Spleen (tissue), 7 donors: ENCODE results near the gene MAS1.

DNA sequence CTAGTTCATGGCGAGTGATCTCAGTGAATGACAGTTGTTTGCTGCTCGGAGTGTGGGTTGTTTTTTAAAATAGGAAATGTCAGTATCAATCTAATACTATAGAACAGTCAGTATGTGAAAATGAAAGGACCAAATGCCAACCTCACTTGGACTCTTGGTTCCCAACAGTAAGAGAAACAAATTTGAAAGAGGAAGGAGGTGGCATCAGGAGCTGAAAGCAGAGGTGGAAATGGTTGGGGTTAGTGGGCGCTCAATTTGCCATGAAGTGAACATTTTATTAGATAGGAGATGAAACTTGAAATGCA lies 1.6 kb upstream of the PNLDC1 start:
- PRO-cap, 4 experiments, result peak in 1 of 4 experiments; most common plus-strand start position 189 of the sequence (in 1)
- RAMPAGE, long total RNA, 4 experiments, result no peak in any of the 4 experiments

GRCh38 chr6:159807353-159807673 lies 7.2 kb downstream of the PNLDC1 start:
- PRO-cap, 4 experiments, result no peak in any of the 4 experiments
- RAMPAGE, long total RNA, 4 experiments, result no peak in any of the 4 experiments

DNA sequence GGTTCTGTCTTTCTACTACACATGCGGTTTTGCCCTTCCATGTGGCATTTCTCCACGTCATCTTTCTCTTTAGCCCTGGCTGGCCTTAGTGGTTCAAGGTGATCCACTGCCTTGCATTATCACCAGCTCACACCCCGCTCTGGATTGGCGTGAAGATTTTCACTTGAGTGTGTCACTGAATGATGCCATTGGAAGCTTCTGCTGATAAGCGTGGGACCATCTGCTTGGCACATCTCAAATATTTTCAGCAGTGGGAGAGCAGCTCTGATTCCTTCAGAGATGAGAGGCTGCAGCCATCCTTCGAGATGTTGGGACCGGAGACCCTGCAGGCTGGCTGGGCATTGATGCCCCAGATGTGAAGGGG lies at the start of gene MAS1:
MAS1 (plus strand) TSS at position 267 of the 364 bp plus-strand sequence.
- PRO-cap, 4 experiments, result no peak in any of the 4 experiments
- RAMPAGE, long total RNA, 4 experiments, result no peak in any of the 4 experiments

DNA sequence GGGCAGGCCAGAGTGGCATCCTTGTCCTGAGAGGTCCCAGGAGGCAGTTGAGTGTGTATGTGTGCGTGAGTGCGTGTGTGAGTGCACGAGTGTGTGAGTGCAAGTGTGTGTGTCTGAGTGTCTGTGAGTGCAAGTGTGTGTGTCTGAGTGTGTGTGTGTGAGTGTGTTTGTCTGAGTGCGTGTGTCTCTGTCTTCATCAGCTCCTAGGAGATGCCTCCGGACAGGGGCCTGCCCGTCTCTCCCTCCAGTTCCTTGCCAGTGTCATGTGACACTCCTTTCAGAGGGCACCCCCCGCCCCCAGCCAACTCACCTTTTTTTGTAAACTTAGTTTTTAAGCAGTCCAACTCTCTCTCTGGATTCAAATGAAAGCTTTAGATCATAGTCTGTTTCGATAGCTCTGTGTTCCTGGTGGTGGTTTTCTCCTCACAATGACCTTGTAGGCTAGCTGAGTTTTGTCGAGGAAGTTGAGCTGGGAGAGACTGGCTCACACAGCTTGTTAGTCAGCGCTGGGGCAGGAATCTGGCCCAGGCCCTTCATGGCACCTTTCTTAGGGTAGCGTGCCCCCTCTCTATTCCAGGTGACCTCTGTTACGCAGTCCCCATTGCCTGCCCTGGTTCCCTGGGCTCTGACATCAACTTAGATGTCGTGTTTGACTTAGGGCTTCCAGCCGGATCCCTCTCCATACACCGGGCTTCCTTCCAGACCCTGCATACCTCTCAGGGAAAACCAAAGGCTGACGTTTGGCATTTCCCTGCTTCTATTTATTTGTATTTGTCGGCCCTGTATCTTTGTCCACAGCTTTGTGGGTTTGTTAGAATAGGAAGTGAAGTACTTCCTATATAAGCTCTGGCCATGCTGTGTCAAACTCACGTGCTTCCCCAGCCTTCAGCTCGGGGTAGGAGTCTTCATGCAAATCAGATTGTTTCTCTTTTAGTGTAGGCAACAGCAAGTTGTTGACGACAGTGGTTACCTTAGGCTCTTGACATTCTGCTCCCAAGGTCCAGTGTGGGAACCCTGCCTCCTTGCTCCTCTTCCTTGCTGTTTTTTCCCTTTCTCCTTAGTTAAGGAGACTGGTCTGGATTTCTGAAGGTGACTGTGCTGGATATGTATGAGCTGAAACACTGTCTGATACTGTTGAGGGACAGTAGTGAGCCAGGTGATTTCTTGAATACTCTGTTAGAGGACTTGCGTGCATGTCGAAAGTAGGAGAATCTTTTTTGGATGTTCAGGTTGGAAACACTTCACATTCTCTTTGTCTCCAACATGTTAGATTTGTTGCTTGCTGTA lies 12.8 kb downstream of the IGF2R start:
- PRO-cap, 4 experiments, result peak in 4 of 4 experiments; most common plus-strand start position 458 of the sequence (in 1); most common minus-strand start position 521 of the sequence (in 2)
- RAMPAGE, long total RNA, 4 experiments, result no peak in any of the 4 experiments

GRCh38 chr6:160036233-160037184 lies 67.6 kb downstream of the IGF2R start:
- PRO-cap, 4 experiments, result no peak in any of the 4 experiments
- RAMPAGE, long total RNA, 4 experiments, result start-site peak on the plus strand in 1 of 4 experiments, at chr6:160036793-160036842 at its widest, 22 reads per replicate

DNA sequence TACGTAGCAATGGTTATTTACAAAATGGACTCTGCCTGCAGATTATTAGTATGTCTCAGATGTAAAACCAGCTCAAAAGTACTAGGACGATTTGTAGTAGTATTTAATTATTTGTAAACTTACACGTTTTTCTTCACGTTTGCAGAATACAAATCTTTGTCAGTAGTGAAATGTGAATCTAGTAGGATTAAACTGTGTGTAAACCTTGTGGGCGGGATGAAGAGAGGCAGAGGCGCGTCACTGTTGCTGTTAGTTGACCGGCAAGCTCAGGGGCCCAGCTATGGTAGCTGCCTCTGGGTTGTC lies 69.5 kb downstream of the IGF2R start:
- PRO-cap, 4 experiments, result no peak in any of the 4 experiments
- RAMPAGE, long total RNA, 4 experiments, result no peak in any of the 4 experiments

- PRO-cap, 4 experiments, result no peak in any of the 4 experiments
- RAMPAGE, long total RNA, 4 experiments, result no peak in any of the 4 experiments
Observed at GRCh38 chr6:160068137-160068794, 53.3 kb upstream of the SLC22A1 start.

- PRO-cap, 4 experiments, result no peak in any of the 4 experiments
- RAMPAGE, long total RNA, 4 experiments, result no peak in any of the 4 experiments
Observed at GRCh38 chr6:160102765-160104036, 18.4 kb upstream of the SLC22A1 start.

DNA sequence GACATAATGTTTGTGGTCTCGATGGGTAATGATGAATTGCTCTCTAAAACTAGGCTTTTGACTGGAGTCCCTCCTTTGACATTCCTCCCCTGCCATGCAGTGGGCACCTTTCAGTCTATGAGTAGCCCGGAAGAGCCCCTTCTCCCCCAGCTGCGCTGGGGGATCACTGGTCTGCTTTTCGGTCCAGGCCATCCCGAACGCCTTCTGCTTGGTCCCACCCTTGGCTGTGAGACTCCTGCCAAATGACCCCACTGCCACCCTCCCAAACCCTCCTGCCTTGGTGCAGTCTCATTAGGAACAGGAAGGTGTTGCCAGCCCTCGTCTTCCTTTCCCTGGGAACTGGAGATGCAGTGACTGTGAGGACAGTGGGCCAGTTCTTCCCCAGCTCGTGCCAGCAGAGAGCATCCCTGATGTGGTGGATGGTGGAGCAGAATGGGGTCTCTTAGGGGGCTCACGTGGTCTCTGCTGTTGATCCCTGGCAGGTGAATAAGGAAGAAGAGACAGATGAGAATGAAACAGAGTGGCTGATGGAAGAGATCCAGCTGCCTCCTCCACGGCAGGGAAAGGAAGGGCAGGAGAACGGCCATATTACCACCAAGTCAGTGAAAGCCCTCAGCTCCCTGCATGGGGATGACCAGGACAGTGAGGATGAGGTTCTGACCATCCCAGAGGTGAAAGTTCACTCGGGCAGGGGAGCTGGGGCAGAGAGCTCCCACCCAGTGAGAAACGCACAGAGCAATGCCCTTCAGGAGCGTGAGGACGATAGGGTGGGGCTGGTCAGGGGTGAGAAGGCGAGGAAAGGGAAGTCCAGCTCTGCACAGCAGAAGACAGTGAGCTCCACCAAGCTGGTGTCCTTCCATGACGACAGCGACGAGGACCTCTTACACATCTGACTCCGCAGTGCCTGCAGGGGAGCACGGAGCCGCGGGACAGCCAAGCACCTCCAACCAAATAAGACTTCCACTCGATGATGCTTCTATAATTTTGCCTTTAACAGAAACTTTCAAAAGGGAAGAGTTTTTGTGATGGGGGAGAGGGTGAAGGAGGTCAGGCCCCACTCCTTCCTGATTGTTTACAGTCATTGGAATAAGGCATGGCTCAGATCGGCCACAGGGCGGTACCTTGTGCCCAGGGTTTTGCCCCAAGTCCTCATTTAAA lies 17.0 kb upstream of the SLC22A1 start:
- PRO-cap, 4 experiments, result no peak in any of the 4 experiments
- RAMPAGE, long total RNA, 4 experiments, result no peak in any of the 4 experiments

- PRO-cap, 4 experiments, result no peak in any of the 4 experiments
- RAMPAGE, long total RNA, 4 experiments, result start-site peak on the plus strand in 1 of 4 experiments, at chr6:160129558-160129768 at its widest, 38 reads per replicate
Observed at GRCh38 chr6:160129182-160130063, 7.8 kb downstream of the SLC22A1 start.

- PRO-cap, 4 experiments, result no peak in any of the 4 experiments
- RAMPAGE, long total RNA, 4 experiments, result no peak in any of the 4 experiments
Observed at GRCh38 chr6:160135206-160135688, 13.6 kb downstream of the SLC22A1 start.

- PRO-cap, 4 experiments, result no peak in any of the 4 experiments
- RAMPAGE, long total RNA, 4 experiments, result no peak in any of the 4 experiments
Observed at GRCh38 chr6:160147039-160147716, 25.6 kb downstream of the SLC22A1 start.

DNA sequence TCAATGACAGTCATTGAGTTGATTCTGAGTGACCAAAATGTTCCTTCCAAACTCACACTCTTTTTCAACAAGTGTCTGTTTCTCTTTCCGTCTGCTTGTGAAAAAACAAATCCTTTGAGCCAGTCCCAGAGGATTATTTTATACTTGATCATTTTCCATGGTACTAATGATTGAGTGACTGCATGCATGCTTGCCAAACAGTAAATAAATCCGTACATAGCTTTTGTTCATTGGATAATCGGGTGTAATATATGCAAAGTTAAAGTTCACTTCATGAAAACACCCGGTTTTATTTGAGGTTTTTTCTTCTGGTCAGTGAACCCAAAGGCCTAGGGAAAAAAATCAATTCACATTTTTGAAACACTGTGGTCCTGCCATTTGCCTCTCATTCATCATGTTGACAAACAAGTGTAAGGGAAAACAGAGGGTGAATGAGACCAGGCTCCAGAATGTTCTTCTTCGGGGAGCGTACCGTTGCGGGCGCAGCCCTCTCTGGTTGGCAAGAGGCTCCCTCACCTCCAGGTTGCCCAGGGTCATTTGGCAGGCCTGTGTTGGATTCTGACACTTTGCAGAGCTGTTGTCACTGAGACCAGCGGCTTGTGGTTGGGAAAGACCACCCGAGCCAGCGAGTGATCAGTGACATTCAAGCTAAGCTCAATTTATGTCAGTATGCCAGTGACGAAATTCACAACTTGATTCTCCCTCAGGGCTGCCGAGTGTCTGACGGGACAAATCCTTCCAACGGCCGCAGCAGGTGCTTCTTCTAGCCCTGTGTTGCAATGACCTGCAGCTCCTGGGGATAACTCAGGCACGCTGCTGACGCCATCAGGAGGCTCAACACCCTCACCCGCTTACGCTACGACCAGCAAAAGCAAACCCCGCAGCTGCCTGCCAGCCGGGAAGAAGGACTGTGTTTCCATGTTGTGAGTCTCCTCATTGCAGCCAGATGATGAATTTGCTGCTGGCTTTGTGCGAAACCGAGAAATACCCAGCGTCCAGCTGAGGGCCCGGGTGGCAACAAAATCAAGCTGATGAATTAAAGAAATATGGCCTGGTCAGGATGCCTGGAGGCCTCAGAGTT lies 16.8 kb upstream of the SLC22A2 start:
- PRO-cap, 4 experiments, result no peak in any of the 4 experiments
- RAMPAGE, long total RNA, 4 experiments, result no peak in any of the 4 experiments

- PRO-cap, 4 experiments, result no peak in any of the 4 experiments
- RAMPAGE, long total RNA, 4 experiments, result no peak in any of the 4 experiments
Observed at GRCh38 chr6:160300366-160300799, 41.8 kb upstream of the SLC22A2 start.

DNA sequence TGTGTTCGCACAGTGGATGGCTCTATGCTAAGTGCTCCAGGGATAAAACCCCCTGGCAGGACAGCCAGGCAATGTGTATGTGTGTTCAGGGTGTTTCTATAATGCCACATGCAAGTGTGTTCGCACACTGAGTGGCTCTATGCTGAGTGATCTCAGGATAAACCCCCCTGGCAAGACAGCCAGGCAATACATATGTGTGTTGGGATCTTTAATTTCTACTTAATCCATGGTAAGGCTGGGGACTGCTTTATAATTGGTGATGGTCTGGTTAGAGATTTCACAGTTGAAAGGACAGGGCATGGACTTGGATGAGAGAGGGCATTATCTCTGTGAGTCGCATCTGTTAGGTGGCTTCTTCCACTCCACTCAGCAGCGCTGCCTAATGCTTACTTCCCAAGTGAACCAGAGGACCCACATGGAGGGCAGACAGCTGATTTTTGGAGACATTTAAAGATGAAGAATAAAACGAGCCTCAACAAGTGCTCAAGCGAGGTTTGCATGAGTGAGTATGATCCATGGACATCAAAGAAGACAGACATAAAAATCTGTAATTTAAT lies 2.1 kb downstream of the SLC22A3 start:
- PRO-cap, 4 experiments, result no peak in any of the 4 experiments
- RAMPAGE, long total RNA, 4 experiments, result no peak in any of the 4 experiments

- PRO-cap, 4 experiments, result peak in 4 of 4 experiments; most common plus-strand start chr6:160520357 (in 4); most common minus-strand start chr6:160520269 (in 4)
- RAMPAGE, long total RNA, 4 experiments, result start-site peak on the minus strand in 2 of 4 experiments, at chr6:160520269-160520312 at its widest, 15 to 21 reads per replicate
Observed at GRCh38 chr6:160519822-160521055, 143.8 kb downstream of the LPA start.

- PRO-cap, 4 experiments, result no peak in any of the 4 experiments
- RAMPAGE, long total RNA, 4 experiments, result no peak in any of the 4 experiments
Observed at GRCh38 chr6:160685679-160685878, 16.5 kb upstream of the PLG start.

DNA sequence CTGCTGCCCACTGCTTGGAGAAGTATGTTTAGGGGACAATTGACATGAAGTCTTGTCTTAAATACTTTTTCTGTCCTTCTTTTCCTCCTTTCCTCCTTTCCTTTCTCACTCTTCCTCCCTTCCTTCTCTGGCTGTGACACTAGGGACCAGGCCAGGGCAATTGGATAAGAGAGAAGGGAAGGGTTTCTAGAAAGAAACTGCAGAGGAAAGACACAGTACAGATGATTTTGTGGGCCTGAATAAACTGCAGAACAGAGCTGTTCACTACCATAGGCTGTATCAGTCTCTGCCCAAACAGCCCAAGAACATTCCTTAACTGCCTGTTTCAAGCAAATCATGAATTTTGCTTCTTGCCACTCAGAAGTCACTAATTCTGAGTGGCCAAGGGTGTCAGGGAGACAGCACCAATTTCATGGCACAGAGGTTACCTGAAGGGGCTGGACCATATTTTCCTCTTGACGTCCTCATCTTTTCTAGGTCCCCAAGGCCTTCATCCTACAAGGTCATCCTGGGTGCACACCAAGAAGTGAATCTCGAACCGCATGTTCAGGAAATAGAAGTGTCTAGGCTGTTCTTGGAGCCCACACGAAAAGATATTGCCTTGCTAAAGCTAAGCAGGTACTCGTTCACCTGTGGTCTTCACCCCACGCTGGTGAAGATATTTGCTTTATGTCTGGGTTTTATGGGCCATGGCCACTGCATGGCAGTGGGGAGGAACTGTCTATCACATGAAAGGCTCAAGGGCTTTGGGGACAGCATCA lies 36.7 kb downstream of the PLG start:
- PRO-cap, 4 experiments, result no peak in any of the 4 experiments
- RAMPAGE, long total RNA, 4 experiments, result no peak in any of the 4 experiments

DNA sequence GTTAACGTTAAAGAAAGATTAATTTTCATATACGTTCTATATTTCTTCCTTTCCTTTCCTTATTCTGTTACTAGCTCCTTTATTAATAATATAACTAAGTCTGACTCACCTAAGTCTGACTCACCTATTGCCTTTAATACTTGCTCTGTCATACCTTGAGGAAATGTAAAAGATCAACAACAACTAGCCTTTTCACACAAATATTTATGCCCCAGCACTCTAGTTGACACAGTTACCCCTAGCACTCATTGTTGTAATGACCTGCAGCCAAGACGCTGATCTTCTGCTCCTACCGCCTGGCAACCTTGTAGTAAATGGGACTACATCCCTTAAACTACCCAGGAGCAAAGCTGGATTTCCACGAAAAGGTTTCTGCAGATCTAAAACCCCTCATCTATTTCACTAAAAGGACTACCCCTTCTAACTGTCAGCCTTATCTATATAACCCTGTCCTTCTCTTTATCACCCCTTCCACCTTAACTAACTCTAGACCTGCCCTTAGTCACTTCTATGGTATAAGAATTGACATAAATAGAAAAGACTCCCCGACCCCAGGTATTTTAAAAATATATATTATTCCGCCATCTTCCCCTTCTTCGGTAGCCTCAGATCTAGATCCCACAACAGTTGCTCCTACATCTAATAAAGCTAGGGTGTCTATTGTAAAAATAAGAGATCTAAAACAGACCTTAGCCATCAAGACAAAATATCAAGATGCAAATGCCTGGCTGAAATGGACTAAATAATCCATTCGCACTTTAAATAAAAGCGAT lies 90.1 kb downstream of the PLG start:
- PRO-cap, 4 experiments, result no peak in any of the 4 experiments
- RAMPAGE, long total RNA, 4 experiments, result no peak in any of the 4 experiments

GRCh38 chr6:160926060-160926689 lies 65.4 kb upstream of the MAP3K4 start:
- PRO-cap, 4 experiments, result no peak in any of the 4 experiments
- RAMPAGE, long total RNA, 4 experiments, result no peak in any of the 4 experiments